Measurements from ENCODE around the genes IARS1, OGN and IPPK.

- PRO-cap: no peak
These were observed 77.1 kb upstream of the NFIL3 start for GRCh38 chr9:91500718-91501066.

GRCh38 chr9:91798446-91799120, 151.4 kb downstream of the ROR2 start:
- PRO-cap: no peak

DNA sequence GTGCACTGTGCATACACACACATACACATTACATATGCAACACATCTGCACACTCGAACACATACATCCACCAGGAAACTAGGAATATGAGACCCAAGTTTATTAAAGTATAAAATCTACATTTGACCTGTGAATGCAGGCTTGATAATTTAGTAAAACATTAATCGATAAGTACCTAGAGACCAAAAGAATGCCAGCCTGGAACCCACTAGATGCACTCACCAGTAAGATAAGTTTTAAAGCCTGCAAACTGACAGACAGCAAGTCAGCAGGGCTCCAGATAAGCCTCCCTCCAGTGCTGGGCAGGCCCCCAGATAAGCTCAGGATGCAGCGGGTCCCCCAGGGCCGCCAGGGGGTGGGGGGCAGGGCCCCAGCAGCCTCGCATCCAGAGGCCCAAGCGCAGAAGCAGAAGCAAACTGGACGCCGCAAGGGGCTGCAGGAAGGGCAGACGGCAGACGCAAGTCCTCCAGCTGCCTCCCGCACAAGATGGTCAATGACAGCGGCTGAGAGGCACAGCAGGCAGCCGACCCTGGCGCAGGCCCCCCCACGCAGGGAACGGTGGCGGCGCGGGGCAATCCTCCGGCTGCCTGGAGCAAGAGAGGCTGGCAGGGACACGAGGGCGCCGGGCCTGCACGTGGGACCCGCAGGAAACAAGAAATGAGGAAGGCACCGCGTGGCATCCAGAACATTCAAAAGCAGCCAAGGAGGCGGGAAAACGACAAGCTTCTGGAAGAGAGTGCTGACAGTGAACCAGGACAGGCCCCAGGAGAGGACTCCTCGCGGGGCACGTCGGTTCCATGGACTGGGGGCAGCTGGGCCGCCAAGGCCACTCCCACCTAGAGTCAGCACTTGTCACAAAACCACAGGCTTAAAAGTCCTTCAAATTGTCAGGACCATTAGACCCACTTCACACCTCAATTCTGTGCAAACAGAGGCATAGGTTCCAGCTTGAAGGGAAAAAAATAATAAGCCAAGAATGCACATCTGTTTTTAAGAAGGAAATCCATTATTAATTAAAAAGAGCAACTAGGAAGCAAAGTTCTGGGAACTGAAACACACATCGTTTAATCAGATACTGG, 49.8 kb downstream of the ROR2 start:
- PRO-cap: unidirectional peak, plus-strand start at position 408 of the sequence

GRCh38 chr9:92146959-92147869, 32.0 kb upstream of the SPTLC1 start:
- PRO-cap: bidirectional peak, plus-strand start at chr9:92147503, minus-strand start at chr9:92147198

DNA sequence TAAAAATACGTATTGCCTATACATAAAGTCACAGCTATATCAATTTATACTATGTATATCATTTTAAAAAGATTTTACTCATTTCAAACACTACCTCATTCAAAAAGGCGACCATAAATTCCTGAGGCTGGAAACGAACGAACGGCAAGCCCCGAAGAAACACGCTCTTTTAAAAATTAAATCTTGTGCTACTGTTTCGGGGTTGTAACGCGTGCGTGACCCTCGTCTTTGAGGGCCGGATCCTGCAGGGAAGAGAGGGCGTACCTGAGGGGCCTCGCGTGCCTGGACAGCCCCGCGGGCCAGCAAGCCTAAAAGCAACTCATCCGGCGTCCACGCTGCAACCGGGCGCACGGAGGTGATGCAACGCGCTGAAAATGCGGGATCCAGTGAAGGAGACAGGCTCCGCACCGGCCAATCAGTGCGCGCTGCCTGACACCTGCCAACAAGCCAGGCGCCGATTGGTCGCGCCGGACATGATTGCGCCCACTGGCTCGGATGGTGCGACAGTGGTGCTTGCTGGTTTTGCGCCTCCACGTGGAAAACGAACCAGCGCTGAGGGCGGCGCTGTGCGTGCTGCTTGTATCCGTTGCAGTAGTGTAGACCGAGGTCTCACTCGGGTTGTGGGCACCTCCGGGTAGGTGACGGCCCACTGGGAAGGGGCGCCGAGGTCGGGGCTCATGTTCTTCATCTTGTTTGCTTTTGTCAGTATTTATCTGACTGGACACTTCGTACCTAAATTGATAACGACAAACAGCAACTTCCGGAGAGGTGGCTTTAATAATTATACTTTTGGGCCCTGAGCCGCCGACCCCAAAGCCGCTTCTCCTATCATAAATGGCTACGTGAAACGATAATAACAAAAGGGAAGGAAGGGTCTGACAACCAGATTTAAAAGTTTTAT, at the start of gene IARS1:
IARS1 (minus strand) TSS at position 351 of the 901 bp plus-strand sequence.
- PRO-cap: unidirectional peak, plus-strand start at position 98 of the sequence; bidirectional peak, plus-strand start at position 612 of the sequence, minus-strand start at position 316 of the sequence

DNA sequence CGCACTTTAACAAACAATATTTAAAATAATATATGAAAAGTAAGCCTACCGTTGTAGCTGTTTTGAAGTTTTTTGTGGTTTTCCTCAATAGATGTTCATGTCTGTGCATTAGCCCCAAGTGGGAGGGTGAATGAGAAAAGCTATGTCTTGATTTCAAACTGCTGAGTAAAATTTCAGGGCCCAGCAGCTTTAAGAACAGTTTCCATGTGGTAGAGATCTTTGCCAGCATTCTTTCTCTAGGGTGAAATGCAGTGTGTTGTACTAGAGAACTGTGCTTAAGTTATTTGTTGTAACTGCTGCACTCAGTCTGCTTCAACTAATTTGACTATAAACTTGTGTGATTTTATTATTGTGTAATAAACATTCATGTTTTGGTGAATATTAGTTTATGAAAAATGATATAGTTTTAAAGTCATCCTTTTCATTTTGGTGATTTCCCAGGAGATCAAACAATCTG, at the start of gene OGN:
OGN (minus strand) TSS at position 132 of the 457 bp plus-strand sequence.
- PRO-cap: no peak

- PRO-cap: no peak
These were observed 54.9 kb downstream of the IPPK start for GRCh38 chr9:92614832-92615635.

GRCh38 chr9:92666300-92666583, 3.7 kb downstream of the IPPK start:
- PRO-cap: no peak

DNA sequence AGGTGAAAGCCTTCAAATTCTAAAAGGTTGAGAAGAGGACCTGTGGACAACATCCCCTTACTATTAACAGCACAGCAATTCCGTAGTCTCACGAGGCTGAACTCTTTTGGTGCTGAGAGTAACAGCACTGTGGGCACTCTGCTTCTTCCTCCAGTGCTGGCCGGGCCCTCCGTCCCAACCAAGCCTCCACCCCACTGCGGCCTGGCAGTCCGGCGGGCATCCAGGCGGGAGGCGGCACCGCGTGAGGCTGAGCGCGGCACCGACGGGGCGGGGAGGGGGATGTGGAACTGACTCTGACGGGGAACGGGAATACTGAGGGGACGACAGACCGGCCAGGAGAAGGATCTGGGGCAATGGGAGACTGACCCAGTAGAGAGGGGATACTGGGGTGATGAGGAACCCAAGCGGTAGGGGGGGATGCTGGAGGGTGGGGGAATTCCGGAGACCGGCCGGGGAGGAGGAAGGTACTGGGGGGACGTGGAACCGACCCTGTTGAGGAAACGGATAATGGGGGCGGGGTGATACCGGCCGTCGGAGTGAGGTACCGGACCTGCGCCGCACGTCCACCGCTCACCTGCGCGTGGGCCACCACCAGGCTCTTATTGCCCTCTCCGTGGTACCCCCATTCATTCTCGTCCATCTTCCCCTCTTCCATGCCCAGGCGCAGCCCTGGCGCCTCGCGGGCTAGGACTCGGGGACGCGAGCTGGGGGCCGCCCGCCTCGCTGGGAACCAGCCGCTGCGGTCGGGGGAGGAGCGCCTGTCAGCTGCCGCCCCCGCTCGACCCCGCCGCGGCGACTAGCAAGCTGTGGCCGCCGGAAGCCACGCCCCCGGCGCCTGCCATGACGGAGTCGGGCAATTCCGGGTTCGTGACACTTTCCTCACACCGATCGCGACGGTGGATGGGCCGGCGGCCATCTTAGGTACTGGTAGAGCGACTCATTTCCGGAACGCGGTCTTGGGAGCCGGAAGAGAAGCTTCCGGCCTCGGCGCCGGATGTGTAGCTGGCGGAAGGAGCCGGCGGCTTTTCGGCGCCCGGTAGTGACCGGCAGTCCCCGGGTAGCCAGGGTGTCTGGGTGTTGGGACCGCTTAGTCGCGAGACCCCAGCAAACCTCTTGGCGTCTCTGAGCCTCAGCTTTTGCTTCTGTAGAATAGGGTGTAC, at the start of gene IPPK:
IPPK (minus strand) TSS at position 798 of the 1,160 bp plus-strand sequence.
- PRO-cap: bidirectional peak, plus-strand start at position 1,049 of the sequence, minus-strand start at position 798 of the sequence

DNA sequence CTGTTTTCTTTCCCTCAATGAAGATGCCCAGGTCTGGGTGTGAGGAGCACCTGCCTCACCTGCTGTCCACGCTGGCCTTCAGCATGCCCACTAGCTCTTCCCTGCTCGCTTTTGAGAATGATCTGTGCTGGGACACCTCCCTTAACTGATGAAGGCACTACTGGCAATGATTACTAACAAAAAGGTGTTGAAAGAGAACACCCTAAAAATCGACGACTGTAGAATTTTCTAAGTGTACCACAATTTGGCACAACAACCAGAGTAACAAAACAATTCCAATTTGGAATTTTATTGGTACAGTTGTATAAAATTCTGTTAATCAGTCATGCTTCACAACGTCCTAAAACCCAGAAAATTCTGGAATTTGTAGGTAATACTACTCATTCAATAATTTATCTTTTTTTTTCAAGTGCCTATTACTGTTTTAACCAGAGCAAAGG, 42.4 kb upstream of the IPPK start:
- PRO-cap: no peak

- PRO-cap: bidirectional peak, plus-strand start at chr9:92764247, minus-strand start at chr9:92764143
These were observed 799 bp downstream of the BICD2 start for GRCh38 chr9:92763660-92764407.

- PRO-cap: no peak
These were observed 54.8 kb upstream of the SUSD3 start for GRCh38 chr9:93003263-93004592.

GRCh38 chr9:93049588-93049927, 8.9 kb upstream of the SUSD3 start:
- PRO-cap: no peak

DNA sequence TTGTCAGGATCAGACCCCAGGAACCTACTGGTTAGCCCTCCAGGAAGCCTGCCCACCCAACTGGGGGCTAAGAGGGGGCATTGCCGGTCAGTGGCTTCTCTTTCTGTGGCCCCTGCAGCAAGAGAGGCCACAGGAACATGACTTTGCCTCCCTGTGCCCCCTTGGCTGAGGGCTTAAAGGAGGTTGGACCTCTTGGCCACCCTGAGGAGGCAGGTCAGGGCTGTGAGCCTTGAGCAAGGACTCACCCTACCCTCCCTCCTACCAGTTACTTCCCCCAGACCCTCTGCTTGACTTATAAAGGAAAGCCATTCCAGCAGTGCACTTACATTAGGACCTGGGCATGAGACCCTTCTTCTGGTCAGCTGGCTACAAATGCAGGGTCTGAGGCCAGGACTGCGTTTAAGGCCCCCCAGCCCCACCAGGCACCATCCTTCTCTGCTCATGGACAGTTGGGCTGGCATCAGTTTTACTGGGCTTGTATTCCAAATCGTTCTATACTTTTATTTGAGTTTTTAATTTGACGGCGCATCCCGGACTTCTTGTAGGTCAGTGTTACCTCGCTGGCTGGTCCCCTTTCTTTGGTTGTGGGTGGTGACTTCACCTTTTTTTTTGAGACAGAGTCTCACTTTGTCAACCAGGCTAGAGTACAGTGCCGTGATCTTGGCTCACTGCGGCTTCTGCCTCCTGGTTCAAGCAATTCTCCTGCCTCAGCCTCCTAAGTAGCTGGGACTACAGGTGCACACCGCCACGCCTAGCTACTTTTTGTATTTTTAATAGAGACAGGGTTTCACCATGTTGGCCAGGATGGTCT, 5.2 kb downstream of the SUSD3 start:
- PRO-cap: no peak

DNA sequence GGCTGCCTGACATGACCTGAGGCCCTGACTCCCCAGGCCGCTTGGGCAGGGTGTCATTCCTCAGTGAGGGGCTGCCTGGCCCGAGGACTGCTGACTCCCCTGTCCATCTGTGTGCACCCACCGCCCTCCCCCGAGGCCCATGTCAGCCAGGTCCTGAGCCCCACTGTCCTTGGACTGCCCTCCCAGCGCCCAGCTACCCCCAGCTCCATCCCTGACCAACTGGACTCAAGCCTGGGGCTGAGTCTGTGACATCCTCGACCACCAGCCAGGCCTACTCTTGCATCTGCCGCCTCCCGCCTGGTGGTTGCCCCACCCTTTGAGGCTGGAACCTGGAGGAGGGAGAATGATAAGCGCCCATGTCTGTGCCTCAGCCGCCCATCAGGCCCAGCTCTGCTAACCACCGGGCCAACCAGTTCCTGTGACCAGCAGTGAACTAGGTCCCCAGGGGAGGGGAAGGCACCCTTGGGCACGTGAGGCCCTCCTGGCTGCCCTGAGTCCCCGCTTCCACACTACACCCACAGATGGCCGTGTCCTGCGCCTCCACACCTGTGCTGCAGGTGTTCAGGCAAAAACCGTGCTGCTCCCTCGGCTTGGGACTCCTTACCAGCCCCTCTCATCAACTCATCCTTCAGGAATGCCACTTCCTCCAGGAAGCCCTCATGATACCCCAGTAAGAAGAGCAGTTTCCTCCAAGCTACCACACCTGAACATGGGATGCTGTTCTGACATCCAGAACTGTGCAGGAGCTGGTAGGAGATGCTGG, 18.6 kb downstream of the CARD19 start:
- PRO-cap: no peak

GRCh38 chr9:93245164-93245510, 61.2 kb downstream of the WNK2 start:
- PRO-cap: no peak

DNA sequence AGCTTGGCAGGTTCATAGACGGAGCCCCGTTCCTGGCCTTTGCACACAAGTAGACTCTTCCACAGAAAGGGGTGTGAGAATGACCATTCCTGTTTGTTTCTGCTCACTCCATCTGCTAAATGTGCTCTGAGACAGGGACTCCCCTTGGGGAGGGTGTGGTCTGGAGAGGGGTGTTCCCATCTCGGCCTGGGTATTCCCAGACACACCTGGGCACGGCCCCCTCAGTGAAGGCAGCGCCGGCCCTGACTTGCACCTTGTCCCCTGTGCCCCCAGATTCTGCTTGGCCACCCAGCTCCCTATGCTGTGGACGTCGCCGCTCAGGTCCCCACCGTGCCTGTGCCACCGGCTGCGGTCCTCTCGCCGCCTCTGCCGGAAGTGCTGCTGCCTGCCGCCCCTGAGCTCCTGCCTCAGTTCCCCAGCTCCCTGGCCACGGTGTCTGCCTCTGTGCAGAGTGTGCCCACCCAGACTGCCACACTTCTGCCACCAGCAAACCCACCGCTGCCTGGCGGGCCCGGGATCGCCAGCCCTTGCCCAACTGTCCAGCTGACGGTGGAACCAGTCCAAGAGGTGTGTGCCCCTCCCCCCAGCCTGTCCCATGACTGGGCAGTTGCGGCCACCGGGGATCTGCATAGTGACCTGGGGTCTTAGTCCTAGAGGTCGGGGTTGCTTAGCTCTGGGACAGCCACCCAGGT, 77.7 kb downstream of the WNK2 start:
- PRO-cap: no peak

DNA sequence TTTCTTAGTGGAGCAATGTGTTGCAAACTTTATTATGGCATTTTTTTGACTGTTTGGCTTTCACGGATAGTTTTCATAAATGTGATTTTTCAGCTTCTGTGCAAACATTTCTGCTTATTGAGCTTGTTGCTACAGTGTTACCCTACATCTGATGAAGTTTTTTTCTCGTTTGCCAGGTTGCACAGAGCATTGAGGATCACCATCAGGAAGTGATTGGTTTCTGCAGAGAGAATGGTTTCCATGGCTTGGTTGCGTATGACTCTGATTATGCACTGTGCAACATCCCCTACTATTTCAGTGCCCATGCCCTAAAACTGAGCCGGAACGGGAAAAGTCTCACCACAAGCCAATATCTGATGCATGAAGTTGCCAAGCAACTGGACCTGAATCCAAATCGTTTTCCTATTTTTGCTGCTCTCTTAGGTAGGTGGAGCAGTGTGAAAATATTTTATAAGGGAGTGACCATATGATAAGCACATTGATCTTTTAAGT, 17.6 kb upstream of the FAM120AOS start:
- PRO-cap: no peak

DNA sequence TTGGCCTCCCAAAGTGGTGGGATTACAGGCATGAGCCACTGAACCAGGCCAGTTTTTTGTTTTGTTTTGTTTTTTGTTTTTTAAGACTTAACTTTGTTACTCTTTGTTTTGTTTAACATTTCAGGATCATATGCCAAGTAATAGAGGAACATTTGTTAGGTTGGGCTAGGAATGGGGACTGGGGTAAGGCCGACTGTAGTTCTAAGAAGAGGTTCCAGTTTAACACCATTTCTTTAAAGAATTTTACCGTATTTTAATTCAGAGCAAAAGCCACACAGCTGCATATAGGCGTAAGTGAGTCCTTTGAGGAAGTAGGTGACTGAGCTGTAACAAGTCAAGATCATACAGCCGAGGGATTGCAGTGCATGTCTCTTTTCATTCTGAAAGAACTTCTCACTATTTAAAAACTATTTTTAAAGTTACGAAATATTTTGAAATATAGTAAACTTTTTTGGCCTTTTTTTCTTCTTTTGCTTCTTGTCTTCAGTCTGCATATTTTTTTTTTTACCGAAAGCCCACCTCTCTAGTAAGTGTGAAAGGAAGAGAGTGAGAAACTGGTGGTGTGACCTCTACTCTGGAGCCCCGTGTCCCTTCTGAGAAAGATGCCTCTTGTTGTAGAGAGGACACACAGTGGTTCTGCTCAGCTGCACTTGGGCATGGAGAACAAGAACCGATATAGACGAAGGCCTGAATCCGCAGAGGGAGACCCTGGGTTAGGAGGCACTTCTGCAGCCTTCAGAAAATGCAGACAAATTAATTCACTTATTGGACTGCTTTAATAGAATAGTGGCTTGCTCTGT, 58.9 kb upstream of the FAM120AOS start:
- PRO-cap: no peak

DNA sequence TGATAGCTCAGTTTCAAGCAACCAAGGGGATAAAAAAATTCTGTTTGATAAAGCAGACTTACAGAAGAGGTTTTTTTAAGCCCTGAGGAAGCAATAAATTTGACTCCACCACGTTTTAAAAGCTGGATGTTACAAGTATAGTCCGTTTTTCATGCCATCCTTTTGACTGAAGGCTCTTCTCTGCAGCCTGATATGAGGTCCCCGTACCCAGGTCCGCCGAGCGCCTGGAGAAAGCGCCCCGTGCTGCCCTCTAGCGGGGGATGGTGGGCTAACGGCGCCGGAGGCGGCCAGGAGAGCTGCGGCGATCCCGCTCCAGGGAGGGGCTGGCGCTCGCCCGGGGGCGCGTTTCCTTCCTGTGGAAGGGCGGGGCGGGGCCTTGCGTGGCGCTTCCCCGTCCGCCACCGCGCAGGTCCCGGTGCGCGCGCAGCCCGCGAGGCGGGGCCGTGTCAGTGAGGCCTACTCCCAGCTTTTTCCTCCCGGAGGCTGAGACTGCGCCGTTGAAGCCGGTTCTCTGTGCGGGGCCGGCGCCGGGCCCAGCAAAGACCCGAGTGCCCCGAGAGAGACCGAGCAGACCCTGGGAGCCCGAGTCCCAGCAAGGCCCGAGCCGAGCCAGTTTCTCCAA, 10.0 kb upstream of the PHF2 start:
- PRO-cap: unidirectional peak, plus-strand start at position 486 of the sequence

Measured in neuron (in vitro differentiated cells).